ENCODE data around the gene TGIF1.

- RRBS, result no CpG with 5 or more reads among the region's 10 CpGs
Measured at GRCh38 chr18:2890427-2891246, 43.8 kb downstream of the EMILIN2 start.

- RRBS, result no CpG with 5 or more reads among the region's 8 CpGs
Measured at GRCh38 chr18:2955942-2956677, 56.8 kb downstream of the LPIN2 start.

DNA sequence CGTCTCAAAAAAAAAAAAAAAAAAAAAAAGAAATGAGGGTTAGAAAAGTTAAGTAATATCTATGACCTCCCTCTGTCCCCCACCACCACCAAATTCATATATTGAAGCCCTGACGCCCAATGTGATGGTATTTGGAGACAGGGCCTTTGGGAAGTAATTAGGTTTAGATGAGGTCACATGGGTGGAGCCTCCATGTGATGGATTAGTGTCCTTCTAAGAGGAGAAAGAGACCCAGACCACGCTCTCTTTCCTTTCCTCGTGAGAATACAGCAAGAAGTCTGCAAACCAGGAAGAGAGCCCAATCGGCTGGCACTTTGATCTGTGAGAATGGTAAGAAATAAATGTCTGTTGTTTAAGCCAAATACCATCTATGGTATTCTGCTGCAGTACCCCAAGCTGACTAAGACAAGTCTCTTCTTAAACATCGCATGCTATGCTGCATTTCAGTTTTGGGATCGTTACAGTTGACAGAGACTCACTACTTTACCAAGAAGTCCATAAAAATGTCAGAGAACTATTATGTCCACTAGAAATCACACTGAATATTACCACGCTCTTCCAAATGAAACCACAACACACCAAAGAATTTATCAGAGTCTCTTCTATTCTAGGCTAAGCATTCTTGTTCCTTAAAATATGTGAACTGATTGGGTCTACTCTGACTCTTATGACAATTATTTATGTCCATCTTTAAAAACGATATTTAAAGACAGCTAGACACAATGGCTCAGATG lies 48.5 kb downstream of the LPIN2 start:
- RRBS, result no CpG with 5 or more reads among the region's 9 CpGs

GRCh38 chr18:3014663-3014938 lies 1.7 kb upstream of the LPIN2 start:
- RRBS, result no CpG with 5 or more reads among the region's 2 CpGs

DNA sequence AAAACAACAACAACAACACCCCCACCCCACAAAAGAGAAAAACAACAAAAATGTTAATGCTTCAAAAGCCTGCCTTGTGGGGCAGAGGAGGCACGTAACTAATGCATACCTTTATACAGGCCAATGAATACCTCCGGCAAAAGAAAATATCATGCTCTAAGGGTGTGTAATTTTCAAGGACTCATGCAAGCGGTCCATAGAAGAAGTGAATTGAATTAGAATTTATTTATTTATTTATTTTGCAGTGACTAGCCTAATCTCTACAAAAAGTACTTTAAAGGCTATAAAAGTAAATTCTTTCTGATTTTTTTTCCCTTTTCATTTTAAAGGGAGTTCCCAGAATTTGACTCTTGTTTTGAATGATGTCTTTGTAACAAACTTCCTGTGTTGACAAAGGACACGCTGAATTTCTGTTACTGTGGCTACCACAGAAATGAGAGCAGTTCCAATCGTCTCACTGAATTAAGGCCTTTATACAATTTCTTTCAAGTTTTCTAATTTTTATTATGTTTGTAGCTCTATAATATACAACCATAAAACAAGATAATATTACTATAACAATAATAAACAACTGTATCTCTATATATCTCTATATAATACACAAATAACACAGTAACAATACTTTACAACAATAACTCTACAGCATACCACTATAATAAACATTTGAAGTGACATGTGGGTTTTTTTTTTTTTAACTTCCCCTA lies 46.3 kb upstream of the LPIN2 start:
- RRBS, result no CpG with 5 or more reads among the region's 5 CpGs

DNA sequence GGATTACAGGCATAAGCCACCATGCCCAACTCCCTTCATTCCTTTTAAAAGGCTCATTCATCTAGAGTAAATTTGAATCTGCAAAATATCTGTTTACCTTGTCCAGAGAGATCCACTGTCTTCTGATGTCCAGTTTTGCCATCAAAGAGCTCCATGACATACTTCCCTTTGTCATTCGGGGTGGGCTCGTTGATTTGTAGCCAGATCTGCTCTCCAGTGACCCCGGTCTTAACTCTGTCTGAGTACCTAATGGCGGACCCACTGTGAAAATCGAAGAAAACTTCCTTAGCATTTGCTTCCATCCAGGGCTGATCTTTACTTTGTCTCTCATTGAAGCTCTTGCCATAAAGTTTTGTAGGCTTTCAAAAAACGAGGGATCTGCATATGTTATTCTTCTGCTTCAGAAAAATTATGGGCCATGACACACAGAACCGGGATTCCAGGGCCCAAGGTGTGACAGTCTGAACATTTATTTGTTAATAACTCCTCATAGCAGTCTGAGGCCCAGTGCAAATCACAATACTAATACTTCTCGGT lies 66.2 kb upstream of the LPIN2 start:
- RRBS, result no CpG with 5 or more reads among the region's 8 CpGs

- RRBS, result no CpG with 5 or more reads among the region's 8 CpGs
Measured at GRCh38 chr18:3151866-3152443, 67.8 kb downstream of the MYOM1 start.

GRCh38 chr18:3177790-3178839 lies 41.7 kb downstream of the MYOM1 start:
- RRBS, result no CpG with 5 or more reads among the region's 17 CpGs

GRCh38 chr18:3211610-3212062 lies 8.1 kb downstream of the MYOM1 start:
- RRBS, result no CpG with 5 or more reads among the region's 3 CpGs

DNA sequence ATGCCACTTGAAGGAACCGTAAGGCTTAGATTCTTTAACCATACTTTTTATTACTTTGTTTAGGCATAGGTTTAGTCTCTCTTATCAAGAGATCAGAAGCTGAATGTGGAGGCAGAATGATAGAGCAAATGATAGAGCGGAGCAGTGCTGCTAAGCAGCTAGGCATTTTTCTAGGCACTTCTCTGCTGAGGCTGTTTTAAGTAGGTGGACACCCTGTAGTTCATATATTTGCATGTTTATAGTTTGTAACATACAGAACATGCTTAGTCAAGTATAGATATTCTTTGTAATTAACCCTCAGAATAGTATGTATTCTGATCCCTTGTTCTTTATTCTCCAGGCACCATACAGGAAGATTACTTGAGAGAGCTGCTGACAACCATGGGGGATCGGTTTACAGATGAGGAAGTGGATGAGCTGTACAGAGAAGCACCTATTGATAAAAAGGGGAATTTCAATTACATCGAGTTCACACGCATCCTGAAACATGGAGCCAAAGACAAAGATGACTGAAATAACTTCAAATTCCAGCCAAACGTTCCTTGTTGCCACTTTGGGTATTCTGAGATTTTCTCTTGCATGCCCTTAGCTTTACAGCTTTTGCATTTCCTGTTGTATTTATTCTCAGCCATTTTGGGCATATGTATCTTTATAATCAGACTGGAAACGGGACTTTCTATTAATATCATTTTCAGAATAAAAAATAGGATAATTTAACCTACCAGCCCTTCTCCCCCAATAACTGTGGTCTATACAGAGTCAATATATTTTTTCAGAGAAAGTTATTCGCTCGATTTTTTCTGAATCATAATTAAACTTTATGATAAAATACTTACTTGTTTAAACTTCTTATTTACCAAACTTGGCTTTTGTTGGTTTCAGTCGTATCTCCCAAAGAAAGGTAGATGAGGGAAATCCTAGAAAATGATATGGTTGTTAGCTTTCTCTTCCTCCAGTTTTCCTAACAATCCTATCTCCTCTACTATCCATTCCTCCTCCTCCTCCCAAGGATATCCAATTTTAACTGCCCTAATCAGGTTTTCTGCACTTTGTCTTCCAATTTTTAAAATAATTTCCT lies 6.2 kb upstream of the MYL12B start:
- RRBS, result no CpG with 5 or more reads among the region's 10 CpGs

GRCh38 chr18:3256511-3257111 lies 5.3 kb upstream of the MYL12B start:
- RRBS, result no CpG with 5 or more reads among the region's 3 CpGs

- RRBS, result no CpG with 5 or more reads among the region's 8 CpGs
Measured at GRCh38 chr18:3258091-3258907, 3.6 kb upstream of the MYL12B start.

- RRBS, result no CpG with 5 or more reads among the region's 5 CpGs
Measured at GRCh38 chr18:3278451-3278821, 16.5 kb downstream of the MYL12B start.

DNA sequence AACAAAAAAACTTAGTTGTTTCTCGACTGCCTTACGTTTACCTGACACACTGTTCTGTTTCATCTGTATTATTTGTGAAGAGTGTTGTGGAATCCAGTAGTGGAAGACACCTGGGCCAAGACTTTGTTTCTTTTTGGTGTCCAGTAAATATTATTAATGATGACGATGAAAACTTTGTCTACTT lies 18.1 kb downstream of the MYL12B start:
- RRBS, result no CpG with 5 or more reads among the region's 3 CpGs

DNA sequence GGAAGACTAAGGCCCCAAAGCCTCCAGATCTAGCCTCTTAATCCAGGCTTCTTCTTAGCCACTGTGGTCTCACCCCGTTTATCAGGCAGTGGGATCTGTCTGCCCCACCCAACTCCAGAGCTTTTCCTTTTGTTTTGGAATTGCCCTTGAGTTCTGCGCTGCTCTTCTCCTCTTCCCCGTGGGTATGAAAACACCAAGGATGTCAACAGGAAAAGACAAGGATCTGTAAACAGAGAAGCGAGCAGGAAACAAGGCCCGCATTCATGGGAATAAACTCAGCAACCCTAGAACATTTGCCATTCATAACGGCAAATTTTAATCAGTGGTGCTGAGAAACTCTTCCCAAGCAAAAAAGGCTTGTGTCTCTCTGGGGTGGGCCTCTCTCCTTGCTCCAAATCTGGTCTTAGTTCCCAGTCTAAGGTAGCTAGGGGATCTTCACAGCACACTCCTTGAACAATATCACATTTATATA lies 21.5 kb downstream of the MYL12B start:
- RRBS, result no CpG with 5 or more reads among the region's 6 CpGs

DNA sequence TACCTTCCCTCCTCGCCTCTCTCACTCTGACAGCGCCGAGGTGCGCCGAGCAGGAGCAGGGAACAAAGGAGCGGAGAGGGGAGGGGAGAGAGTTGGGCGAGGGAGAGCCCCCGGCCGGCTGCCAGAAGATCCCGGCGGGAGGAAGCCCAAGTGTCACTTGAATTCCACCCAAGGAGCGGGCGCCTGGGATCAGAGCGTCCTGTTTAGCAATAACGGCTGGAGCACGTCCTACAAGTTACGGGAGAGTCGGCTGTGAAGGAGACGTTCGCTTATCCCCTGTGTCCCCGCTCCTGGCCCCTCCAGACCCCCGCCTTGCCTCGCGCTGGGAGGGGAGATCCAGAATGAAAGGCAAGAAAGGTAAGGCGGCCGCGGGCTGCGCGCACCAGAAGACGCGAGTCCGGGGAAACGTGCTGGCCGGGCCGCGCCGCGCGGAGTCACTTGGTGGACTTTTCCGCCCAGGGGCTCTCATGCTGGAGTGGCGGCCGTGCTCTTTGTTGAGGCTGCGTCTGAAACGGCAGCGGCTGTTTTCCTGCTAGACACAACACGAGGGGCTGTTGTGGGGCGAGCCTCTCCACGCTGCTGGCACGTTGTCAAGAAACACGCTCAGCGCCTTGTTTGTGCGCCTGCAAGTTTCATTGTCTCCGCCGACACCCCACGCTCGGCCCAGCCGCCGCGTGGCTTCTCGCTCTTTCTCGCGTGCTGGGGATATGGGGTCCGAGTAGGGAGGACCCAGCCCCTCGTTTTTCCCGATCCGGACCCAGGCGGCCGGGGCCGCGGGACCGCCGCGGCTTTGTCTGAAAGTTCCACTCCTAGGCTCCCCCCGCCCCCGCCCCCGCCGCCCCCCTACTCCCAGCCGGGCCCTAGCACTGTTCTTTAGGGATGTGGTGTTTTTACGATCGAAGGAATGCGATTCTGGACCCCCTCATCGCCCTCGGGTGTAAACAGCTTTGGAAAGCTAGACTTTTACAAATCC lies at the start of gene TGIF1:
TGIF1 (plus strand) TSS at position 24 of the 973 bp plus-strand sequence.
- RRBS, result 1% methylated on average over 6 of the region's 83 CpGs

DNA sequence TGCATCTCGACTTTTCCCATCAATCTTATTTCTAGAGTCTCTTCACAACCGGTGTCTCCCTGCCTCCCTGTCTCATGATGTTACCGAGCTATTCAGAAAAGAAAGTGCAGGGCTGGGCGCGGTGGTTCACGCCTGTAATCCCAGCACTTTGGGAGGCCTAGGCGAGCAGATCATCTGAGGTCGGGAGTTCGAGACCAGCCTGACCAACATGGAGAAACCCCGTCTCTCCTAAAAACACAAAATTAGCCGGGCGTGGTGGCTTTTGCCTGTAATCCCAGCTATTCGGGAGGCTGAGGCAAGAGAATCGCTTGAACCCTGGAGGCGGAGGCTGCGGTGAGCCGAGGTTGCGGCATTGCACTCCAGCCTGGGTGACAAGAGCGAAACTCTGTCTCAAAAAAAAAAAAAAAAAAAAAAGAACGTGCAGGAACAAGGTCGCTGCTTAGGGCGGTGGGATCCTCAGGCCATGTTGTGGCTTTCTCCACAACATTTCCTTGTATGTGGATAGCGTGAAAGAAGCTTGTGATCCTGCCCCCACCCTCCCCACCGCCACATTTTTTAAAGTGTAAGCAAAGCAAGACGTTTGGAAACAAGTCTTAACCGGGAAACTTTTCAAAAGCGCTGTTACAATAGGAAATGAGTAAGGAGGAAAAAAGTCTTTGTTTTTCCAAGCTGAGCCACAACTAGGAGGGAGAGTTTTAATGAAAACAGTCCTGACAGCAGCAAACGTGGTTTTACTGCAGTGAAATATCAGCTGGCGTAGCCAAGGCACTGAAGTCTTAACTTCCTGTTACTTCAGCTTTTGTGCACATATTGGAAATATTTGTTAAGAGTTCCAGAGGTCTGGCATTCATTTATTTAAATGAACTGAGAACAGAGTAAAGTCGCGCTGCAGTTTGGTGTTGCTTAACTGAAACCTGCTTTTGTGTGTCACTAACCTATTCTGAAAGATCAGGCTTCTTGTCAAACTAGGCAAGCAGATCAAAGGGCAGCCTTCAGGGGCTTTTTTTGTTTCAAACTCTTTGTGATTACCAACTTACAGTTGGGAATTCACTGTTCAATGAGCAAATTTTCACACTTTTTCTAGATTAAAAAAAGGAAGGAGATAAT lies 3.7 kb downstream of the TGIF1 start:
- RRBS, result no CpG with 5 or more reads among the region's 31 CpGs

GRCh38 chr18:3455678-3456645 lies 6.0 kb downstream of the TGIF1 start:
- RRBS, result no CpG with 5 or more reads among the region's 12 CpGs

GRCh38 chr18:3456646-3457254 lies 6.8 kb downstream of the TGIF1 start:
- RRBS, result no CpG with 5 or more reads among the region's 3 CpGs

- RRBS, result no CpG with 5 or more reads among the region's 12 CpGs
Measured at GRCh38 chr18:3525660-3526418, 75.9 kb downstream of the TGIF1 start.

Data from retinal pigment epithelial cell (primary cell).